Cerebral cortex (tissue), 2 donors: ENCODE results near the gene EPB41L5.

DNA sequence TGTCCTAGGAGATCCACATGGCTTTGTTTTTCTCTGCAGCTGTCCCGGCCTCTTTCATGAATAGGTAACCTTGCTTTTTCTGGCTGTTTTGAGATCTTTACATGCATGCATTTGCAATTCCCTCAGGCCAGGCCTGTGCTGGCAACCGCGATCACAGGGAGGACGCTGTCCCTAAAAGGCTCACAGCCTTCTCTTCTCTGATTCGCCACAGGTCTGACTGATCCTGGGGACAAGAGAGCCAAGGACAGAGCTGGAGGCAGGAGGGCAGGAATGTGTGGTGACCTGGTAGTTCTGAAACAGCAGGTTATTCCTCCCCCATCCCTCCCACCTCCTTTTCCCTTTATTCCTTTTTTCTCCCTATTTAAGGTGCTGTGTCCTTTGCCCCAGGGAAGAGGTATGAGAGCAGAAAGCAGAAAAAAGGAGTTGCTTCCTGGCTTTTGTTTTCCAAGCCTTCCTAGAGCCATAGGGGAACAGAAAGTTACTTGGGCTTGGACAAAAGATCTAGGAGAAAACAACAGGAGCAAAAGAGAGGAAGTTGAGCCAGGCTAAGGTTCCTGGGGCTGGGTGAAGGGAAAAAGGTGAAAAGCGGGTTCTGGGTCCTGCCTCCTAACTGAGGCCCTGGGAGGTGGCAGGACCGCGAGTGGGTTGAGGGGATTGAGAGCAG, 21.9 kb downstream of the TMEM177 start:
- PRO-cap, 2 experiments: no peak in any of the 2 experiments

- PRO-cap, 2 experiments: no peak in any of the 2 experiments
Observed at GRCh38 chr2:119760617-119761553, 1.2 kb downstream of the PTPN4 start.

- PRO-cap, 2 experiments: no peak in any of the 2 experiments
Observed at GRCh38 chr2:119892122-119892778, 120.6 kb upstream of the EPB41L5 start.

DNA sequence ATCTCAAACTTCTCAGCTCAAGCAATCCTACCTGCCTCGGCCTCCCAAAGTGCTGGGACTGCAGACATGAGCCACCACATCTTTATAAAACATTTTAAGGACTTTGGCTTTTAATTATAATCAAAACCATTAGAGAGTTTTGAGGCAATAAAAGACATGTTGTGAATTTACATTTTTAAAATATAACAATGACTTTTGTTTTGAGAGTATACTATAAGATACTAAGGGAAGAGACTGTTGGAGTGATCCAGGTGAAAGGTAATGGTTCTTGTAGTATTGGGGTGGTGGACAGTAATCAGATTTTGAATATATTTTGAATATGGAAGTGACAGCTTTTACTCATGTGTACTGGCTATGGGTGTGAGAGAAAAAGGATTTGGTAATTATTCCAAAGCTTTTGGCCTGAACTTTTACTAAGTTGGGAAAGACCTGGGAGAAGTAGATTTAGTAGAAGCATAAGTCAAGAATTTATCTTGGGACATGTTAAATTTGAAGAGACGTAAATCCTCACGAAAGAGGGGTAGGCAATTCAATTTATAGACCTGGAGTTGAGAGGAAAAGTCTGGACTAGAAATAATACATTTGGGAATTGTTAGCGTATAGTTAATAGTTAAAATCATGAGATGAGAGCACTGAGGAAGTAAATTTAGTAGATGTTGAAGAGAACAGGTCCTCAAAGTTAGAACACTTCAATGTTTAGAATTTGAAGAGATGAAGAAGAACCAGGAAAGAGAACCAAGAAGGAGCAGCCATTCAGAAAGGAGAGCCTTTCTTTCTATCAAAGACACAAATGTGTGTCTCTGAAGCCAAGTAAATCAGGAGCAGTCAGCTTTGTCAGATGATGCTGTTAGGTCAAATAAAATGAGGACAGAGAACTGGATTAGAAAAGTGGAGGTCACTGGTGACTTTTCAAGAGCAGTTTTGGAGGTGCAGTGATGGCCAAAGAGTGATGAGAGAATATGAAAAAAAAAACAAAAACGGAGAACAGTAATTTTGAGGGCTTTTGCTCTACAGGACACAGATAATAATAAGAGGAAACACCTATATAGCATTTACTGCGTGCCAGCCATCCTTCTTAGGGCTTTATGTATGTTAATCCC, 119.6 kb upstream of the EPB41L5 start:
- PRO-cap, 2 experiments: no peak in any of the 2 experiments

- PRO-cap, 2 experiments: peak in 1 of 2 experiments; most common plus-strand start chr2:120012887 (in 1); most common minus-strand start chr2:120012805 (in 1)
Observed at GRCh38 chr2:120012529-120013616, at the start of gene EPB41L5. TSS of gene EPB41L5 (plus strand) at chr2:120013077.

GRCh38 chr2:120216603-120217101, 6.5 kb downstream of the TMEM185B start:
- PRO-cap, 2 experiments: no peak in any of the 2 experiments

GRCh38 chr2:120251959-120252243, 751 bp upstream of the RALB start:
- PRO-cap, 2 experiments: no peak in any of the 2 experiments

DNA sequence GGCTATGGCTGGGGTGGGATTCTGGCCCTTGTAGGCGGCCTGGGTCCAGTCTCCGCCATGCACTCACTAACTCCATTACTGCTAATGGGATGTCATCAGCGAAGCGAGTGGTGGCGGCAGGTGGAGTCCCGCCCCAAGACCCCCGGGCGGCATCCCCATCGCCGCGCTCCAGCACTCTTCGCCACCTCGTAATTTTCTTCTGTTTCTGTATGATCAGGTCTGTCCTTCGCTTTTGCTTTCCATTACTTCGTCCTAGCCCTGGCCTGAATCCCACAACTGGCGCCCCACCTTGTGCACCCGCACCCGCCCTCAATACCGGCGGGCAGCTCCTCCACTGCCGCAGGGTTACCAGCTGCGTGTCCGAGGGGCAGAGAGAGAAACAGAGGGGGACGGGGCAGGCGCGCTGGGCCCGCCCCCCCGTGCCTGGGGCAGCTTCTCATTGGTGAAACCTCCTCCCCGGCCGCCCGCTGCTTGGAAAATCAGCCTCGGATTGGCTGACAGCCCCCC, 355 bp upstream of the RALB start:
- PRO-cap, 2 experiments: peak in 2 of 2 experiments; most common minus-strand start position 347 of the sequence (in 2)

- PRO-cap, 2 experiments: no peak in any of the 2 experiments
Observed at GRCh38 chr2:120260131-120260845, 7.6 kb downstream of the RALB start.

GRCh38 chr2:120313615-120314138, 32.3 kb upstream of the INHBB start:
- PRO-cap, 2 experiments: no peak in any of the 2 experiments

GRCh38 chr2:120322975-120323569, 22.9 kb upstream of the INHBB start:
- PRO-cap, 2 experiments: no peak in any of the 2 experiments

- PRO-cap, 2 experiments: peak in 1 of 2 experiments; most common plus-strand start chr2:120345086 (in 1)
Observed at GRCh38 chr2:120344760-120345643, 934 bp upstream of the INHBB start.

- PRO-cap, 2 experiments: no peak in any of the 2 experiments
Observed at GRCh38 chr2:120348230-120348661, 2.3 kb downstream of the INHBB start.

GRCh38 chr2:120524925-120525552, 179.1 kb downstream of the INHBB start:
- PRO-cap, 2 experiments: no peak in any of the 2 experiments

- PRO-cap, 2 experiments: peak in 1 of 2 experiments; most common minus-strand start chr2:120526277 (in 1)
Observed at GRCh38 chr2:120526113-120526662, 180.3 kb downstream of the INHBB start.

GRCh38 chr2:120541255-120542123, 194.2 kb upstream of the GLI2 start:
- PRO-cap, 2 experiments: no peak in any of the 2 experiments

DNA sequence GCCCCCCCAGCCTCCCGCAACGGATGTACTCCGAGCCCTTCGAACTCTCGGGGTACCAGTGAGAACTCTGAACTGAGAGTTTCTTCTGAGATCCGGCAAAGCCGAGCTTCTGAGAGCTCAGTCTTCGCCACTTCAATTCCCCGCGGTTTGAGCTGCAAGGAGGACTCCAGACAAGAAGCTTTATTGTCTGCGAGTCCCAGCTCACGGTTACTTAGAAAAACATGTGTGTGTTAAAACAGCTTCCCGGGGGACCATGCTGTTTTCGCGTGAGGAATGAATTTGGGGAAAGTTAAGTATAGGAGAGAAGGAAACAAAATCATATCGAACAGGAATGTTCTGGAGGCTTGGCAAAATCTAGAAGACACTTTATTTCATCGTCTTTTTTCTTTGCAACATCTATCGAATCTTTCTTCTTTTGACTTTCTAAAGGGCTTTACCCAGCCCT, 132.4 kb downstream of the GLI2 start:
- PRO-cap, 2 experiments: no peak in any of the 2 experiments

DNA sequence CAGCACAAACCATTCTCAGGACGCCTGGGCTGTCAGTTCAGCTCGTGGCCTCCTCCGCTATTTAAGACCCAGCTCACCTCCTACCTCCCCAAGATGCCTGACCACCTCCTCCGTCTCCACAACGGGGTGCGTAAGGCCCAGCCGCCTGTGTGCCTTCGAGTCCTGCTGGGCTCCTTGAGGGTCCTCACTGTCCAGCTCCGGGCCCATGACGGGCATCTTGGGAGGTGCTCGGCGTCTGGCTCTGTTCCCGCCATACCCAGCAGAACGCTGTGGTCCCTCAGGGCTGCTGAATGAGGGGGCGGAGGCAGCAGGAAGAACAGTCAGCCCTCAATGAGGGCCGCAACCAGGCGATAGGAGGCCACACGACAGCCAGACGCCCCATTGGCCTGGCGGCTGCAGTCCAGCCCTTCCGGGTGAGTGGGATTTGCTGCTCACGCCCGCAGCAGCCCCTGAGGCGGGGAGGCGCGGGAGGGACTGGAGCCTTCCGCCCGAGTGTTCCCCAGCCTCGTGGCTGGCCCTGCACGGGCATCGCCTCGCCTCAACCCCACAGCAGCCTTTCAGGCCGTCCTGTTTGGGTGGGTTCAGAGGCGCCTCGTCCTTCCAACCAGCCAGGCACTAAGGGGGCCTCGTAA, 266.4 kb downstream of the TFCP2L1 start:
- PRO-cap, 2 experiments: no peak in any of the 2 experiments

- PRO-cap, 2 experiments: no peak in any of the 2 experiments
Observed at GRCh38 chr2:121039510-121039982, 245.5 kb downstream of the TFCP2L1 start.

GRCh38 chr2:121221069-121221612, 63.9 kb downstream of the TFCP2L1 start:
- PRO-cap, 2 experiments: no peak in any of the 2 experiments